Tibial nerve (tissue), 3 donors: ENCODE measurements around a stretch of chr6.

DNA sequence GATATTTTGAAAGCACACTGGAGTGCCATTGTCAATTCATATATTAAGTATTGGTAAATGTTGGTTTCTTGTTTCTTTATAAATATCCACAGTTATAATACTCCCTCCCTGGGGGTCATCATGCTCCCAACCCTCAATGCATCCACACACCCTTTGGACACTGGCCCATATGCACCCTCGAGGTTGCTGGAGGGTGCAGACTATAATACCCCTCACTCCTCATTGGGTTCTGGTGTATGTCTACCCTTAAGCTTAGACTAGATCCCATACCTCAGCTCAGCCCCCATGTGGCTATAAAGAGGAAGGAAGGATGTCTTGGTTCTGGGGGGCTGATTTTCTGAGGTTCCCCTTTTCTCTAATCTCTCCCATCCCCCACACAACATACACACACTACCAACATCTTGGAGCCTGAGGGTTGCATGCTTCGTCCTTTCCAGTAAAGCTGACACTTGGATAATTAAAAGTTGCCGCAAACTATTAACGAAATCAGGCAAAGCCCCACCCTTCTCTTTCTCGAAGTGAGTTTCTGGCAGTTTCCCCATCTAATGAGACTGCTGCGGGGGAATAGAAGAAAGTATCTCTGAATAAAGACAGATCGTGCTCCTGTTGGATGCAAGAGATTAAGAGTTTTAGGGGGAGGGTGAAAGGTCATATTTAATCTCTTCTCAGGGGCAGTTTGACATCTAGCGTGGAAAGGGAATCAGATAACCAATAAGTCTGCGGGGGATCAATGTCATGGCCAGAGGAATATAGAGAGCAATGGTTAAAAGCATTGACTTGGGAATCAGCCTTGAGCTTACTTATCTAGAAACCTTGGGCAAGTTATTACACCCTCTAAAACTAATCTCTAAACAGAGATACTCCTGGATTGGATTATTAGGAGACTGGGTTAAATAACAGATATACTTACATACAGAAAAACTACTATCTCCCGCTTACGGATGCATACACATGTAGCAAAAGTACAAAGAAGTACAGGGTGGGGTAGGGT lies 7.5 kb downstream of the PIM1 start:
- PRO-cap: no peak
- RAMPAGE, long total RNA, 3 experiments: no peak in any of the 3 experiments

DNA sequence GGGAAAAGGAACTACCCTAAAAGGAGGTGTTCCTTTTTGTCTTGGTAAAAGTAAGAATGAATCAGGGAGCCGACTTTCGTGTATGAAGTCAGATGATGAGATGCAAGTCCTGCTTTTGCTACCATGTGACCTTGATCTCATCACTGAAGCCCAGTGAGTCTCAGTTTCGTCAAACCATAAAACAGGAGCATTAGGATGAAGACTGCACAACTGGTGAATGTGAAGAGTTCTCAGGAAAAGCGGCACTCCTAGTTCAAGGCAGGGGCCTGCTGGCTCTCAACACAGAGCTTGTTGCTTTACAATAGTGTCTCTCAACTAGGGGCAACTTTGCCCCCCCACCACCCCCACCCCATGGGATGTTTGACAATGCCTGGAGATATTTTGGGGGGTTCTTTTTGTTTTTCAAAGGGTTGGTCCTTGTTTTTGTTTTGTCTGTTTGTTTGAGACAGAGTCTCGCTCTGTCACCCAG lies 40.9 kb downstream of the PIM1 start:
- PRO-cap: no peak
- RAMPAGE, long total RNA, 3 experiments: no peak in any of the 3 experiments

DNA sequence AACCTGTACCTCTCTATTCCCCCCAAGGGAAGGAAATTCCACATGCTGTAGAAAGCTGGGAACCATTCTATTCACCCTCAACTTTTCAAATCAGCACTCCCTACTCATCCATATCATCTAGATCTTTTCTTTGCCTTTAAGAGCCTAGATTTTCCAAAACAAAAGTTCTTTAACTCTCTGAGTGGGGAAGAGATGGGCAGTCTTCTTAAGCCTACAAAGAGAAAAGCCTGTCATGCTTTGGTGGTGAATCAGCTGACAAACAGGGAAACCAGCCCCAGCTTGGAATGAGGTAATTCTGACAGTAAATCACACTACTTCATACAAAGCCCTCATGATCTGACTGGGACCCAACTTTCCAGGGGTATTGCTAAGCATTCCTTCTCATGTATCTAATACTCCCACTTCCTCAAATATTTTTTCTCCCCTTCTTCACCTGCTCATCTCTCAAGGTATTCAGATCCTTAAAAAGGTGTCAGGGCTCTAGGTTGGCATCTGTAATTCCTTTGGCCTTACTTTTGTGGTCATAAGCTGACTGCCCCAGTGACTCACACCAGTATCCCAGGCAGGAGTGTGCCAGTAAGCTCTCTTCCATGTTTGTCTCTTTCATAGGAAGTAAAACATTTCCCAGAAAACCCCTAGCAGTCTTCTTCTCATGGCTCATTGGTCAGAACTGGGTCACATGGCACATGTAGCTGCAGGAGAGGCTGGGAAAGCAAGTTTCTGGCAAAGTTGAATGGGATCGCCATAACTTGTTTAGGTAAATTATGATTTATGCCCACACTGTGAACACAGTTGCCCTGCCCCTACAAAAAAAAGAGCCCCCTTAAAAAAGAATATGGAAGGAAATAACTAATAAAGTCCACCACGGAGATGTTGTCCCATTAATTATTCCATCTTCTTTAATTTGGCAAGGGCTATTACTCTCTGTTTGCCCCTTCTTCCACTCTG lies 15.0 kb upstream of the TBC1D22B start:
- PRO-cap: no peak
- RAMPAGE, long total RNA, 3 experiments: no peak in any of the 3 experiments

- PRO-cap: no peak
- RAMPAGE, long total RNA, 3 experiments: no peak in any of the 3 experiments
Measured at GRCh38 chr6:37258300-37258737, 375 bp upstream of the TMEM217 start.

DNA sequence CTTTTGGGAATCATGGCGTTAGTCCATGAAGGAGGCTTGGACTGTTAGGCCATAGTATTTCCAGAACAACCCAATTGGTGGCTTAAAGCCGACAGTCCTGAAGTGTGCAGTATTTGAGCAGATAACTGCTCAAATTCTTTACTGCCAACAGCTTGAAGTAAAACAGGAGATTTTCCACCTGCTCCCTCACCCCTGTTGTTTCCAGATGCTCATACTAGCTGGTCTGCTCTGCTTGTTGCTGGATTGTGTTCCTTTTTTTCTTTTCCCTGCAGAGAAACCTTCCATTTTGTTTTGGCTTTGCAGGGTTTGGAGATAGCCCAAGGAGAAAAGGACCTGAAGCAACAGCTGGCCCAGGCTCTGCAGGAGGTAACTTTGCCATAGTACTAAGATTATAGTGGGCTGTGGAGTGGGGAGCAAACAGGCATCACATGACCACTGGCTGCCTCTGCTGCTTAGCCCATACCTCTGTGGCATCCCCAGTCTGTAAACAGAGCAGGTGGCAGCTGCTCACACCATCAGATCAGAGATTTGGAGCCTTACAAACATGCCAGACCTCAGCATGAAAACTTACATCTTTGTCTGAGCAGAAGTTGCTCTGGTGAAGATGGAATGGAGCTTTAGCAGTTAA lies 17.5 kb downstream of the RNF8 start:
- PRO-cap: no peak
- RAMPAGE, long total RNA, 3 experiments: no peak in any of the 3 experiments

DNA sequence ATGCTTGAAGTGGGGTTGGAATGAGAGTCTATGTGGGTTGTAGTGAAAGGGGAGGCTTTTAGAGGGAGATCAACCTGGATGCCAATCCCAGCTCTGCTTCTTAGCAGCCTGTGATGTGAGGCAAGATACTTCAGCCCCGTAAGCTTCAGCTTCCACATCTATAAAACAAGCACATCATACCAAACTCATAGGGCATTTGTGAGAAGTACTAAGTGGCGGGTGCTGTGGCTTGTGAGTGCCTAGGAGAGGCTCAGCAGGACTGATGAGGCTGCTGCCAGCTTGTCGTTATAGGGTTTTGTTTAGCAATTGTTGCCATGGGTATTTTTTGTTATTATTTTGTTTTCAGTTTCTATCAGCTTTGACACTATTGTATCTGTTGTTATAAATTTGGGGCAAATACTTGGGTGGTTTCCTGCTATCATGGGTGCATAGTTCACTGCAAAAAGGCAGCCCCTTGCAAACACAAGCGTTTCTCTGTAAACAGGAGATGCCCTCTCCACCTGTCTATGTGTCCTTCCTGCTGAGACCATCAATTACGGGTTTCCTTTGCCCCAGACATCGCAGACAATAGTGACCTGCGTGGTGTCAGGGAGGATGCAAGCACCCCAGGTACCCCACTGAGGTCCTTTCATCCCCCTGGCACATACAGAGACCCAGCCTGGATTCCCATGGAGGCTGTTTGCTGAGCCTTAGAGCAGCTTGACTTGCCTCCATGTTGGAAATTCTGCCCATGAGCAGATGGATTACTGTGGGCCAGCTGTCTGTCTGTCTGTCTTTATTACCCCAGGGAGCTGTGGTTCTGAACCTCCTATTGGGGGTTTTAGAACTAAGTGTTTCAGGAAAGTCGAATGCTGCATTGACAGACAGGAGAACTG lies 3.1 kb upstream of the CCDC167 start:
- PRO-cap: no peak
- RAMPAGE, long total RNA, 3 experiments: no peak in any of the 3 experiments

- PRO-cap: no peak
- RAMPAGE, long total RNA, 3 experiments: no peak in any of the 3 experiments
Measured at GRCh38 chr6:38148313-38148743, 328.8 kb downstream of the ZFAND3 start.

DNA sequence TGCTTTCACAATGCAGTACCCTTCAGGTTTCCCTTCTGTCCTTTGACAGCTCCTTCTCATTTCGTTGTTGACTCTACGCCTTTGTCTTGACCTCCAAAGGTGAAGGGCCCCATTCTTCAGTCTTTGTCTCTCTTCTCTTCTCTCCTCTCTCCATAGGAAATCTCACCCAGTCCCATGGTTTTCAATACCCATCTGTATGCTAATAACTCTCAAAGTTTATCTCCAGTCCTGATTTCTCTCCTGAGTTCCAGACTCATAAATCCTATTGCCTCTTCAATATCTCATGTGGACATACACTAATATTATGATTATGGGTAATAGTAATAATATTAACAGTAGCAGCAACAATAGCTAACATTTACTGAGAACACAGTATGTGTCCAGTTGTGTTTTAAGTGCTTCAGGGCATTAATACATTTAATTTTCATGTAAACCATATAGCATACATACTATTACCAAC lies 208.7 kb downstream of the BTBD9 start:
- PRO-cap: no peak
- RAMPAGE, long total RNA, 3 experiments: no peak in any of the 3 experiments

DNA sequence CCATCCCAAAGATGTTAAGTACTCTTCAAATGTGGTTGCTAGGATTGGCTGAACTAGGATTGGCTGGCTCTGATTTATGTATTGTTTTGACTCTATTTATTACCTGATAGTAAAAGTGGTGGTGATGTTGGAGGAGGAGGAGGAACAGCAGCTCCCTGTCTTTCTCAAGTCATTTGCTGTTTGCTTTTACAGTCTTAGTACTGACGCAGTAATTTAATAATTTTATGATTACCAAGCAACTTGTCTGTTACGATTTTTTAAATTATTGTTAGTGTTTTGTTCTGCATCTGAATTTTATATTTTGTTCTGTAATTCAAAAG lies 73.7 kb upstream of the GLP1R start:
- PRO-cap: no peak
- RAMPAGE, long total RNA, 3 experiments: no peak in any of the 3 experiments

DNA sequence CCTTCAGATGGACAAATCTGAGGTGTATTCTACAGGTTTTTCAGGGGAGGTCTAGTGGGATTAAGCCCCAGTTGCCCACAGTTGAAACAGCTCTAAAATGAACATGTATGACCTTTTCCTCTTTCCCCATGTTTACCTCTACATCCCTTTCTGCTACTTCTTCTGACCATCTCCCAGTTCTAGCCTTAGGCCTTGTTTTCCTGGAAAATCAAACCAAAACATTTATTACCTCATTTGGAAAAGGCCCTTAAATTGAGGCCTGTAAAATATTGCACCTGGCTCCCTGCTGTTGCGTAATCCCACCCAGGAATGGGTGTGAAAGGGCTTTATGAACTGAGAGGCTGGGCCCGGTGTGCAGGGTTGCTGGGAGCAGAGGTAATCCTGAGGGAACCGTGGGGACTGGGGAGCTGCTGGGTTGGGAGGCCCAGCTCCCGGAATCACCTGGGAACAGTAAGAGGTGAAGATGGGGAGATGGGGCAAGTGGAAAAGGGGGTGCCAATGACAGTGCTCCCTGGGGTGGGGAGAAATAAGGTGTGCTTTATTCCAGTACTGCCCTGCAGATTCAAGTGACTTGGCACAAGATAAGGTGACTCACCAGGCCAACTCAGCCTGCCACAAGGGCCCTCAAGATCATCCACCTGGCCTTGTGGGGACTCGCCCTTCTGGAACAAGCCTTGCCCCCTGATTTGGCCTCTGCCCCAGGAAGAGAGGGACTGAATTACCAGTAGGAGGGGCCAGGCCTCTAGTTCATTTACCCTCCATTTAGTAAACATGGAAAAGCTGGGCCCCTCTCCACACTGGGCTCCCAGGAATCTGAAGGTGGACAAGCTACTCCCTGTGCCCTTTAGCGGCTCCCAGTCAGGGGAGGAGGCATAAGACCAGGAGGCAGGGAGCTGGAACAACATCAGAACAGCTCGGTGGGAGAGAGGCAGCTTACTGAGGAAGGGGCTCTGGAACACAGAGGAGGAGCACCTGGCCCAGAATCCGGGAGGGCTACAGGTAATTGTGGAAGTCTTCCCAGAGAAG lies 44.2 kb downstream of the KCNK5 start:
- PRO-cap: no peak
- RAMPAGE, long total RNA, 3 experiments: no peak in any of the 3 experiments

GRCh38 chr6:39196562-39197250 lies 32.6 kb downstream of the KCNK5 start:
- PRO-cap: no peak
- RAMPAGE, long total RNA, 3 experiments: no peak in any of the 3 experiments

GRCh38 chr6:39239414-39240270 lies 10.4 kb upstream of the KCNK5 start:
- PRO-cap: no peak
- RAMPAGE, long total RNA, 3 experiments: no peak in any of the 3 experiments

- PRO-cap: no peak
- RAMPAGE, long total RNA, 3 experiments: no peak in any of the 3 experiments
Measured at GRCh38 chr6:39296603-39297409, 17.4 kb downstream of the KCNK17 start.

DNA sequence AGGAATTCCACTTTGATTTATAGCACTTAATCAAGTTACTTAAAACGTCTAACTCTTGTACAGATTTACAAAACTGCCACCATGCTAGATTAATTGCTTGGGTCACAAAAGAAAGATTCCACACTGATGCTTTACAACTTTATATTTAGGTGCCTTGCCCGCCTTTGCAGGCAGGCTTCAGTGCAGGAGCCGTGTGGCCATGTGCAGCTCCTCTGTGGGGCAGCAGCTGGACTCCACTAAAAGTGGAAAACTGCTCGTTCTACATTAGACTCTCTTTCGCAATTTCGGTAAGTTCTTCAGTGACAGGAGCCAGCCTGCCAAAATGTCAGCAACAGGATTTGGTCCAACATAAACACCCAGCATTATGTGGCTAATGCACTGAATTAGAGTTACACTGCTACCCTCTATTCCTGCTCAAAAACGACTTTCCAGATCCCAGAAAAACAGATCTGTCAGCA lies 174.4 kb upstream of the KCNK16 start:
- PRO-cap: no peak
- RAMPAGE, long total RNA, 3 experiments: no peak in any of the 3 experiments

DNA sequence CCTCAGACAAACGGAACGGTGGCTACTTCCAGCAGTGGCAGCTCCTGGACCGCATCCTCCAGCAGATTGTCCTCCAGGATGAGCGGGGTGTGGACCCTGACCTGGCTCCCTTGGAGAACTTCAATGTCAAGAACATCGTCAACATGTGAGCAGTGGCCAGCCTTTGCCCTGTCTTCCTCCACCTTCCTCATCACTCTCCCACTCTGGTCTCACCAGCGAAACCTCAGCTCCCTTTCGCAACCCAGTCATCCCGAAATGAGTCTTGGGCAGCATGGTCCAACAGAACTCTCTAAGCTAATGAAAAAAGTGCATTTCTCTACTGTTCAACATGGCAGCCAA lies 59.0 kb downstream of the MOCS1 start:
- PRO-cap: no peak
- RAMPAGE, long total RNA, 3 experiments: start-site peak on the plus strand in 1 of 3 experiments, centred at position 91 of the sequence, 255 reads per replicate

DNA sequence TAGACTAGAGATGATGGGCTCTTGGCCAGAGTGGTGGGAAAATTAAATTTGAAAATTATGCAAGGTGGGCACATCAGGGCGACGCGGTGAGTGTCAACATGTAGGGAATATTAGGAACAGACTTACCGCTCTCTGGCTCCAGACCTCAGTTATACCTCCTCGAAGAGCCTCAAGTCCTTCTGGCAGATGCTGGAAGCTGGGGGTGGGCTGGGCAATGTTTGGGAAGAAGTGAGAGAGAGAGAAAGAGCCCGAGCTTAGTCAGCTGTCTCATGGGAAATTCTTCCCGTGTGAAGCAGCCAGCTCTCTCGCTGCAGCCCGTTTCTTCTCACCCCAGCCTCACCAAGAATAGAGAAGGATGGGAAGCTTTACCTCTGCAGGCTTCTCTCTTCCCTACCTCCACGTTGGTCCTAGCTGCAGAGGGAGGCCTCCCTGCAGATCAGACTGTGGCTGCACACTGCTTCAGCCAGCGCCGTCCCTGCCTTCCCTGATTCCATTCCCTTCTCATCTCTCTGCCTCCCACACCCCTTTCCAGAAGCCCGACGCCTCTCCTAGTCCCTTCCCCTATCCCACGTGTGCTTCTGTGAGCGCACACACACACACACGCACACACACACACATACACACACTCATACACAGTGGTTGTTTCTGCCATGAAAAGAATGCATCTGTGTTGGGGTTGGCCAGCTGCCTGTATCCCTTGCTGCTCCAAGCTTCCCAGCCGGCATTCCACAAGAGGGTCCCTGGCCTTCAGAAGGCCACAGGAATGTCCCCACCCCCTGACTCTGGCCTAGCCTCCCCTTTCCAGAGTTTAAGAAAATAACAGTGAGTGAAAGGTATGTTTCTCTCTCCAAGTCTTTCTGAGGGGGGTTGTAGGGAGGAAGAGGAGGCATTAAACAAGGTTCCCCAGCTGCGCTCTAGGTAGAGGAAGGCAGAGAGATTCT lies 51.9 kb downstream of the MOCS1 start:
- PRO-cap: unidirectional peak, minus-strand start at position 503 of the sequence
- RAMPAGE, long total RNA, 3 experiments: no peak in any of the 3 experiments

GRCh38 chr6:40349074-40349552 lies 238.1 kb downstream of the LRFN2 start:
- PRO-cap: no peak
- RAMPAGE, long total RNA, 3 experiments: no peak in any of the 3 experiments

DNA sequence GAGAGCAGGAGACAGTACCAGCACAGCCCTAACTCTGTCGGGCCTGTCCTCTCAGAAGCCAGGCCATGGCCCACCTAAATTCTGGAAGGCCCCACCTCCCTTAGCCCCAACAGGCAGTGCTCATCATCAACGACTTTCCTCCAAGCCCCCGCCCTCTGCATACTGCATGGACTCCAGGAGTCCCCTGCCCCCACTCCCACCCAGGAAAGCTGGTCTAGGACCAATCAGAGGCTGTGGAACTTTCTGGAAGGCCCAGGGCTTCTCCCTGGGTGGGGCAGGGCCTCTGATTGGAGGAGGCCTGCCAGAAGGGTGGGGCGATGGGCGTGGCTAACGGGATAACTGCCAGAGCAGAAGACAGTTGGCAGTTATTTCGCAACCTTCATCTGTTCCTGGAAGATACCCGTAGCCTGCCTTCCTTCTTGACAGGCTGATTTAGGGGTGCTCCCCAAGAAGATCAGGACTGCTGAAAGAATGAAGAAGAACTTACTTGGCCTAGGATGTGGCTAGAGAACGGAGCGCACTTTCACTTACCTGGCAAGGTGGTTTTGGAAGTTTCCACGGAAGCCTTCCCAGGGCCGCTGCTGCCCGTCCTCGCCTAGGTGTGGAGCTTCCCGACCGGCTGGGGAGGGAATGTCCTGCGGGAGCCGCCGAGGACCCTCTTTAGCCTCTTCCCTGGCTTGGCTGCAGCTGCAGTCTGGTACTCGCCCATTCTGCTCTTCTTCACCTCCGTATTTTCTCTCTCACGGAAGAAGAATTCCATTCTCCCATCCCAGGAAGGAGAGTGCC lies 209.0 kb downstream of the LRFN2 start:
- PRO-cap: no peak
- RAMPAGE, long total RNA, 3 experiments: no peak in any of the 3 experiments

GRCh38 chr6:40640402-40640912 lies 53.3 kb upstream of the LRFN2 start:
- PRO-cap: no peak
- RAMPAGE, long total RNA, 3 experiments: no peak in any of the 3 experiments

- PRO-cap: no peak
- RAMPAGE, long total RNA, 3 experiments: no peak in any of the 3 experiments
Measured at GRCh38 chr6:40755313-40755640, 168.1 kb upstream of the LRFN2 start.